T47D (cell line): ENCODE measurements around the gene MARVELD1.

DNA sequence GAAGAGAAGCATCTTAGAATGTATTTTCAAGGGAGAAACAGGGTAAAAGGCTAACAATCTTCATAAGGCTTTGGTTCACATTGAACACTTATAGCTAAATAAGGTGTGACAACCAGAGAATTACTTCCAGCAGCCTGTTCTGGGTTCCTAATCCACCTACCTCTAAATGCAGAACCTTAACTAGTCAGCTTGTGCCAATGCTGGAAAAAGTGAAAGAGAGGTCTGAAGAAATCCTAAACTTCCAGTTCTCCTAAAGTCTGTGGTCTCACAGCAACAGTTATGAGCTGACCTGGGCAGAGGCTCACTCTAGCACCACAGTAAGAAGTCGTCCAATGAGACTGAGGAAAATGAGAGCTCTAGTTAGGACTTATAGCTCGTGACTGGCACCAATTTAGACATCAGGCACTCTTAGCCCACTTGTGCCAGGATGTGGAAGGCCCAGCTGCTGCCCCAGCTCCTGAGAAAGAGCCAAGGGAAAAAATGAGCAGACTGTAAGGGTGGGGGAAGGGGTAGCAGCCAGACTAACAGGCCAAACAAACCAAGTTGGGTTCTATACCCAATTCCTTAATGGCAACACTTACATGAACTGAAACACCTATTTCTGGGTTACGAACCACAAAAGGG lies 7.7 kb downstream of the MMS19 start:
- RRBS: no CpG with 5 or more reads among the region's 3 CpGs

- RRBS: no CpG with 5 or more reads among the region's 13 CpGs
Observed at GRCh38 chr10:97498037-97498260, 273 bp downstream of the MMS19 start.

DNA sequence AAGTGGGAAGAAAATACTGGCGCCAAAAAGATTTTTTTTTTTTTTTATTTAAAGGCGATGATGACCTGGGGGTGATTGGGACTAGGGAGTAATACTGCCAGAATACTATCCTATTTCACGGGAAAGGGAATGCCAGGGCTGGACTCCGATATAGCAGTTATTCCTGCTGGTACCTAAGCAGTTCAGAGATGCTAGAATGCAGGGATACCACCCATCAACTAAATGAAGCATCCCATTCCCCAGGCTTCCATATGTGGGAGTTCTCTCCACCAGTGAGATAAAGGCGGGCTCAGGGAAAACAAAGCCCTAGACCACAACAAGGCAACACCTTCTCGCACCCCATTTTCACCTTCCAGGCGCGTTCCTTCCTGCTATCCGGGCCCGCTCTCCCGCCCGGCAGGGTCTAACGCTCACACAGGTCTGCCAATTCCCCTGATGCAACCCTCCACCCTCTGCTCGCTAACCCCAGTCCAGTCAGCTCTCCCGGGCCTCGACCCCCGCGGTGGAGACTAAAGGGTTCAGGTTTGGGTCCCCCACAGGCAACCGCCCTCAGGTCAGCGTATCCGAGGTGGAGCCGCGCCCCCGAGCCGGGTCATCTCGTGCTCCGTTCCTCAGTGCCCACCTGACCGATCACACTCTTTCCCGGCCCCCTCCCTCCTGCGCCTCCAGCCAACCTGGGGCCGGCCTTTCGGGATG lies 479 bp downstream of the MORN4 start:
- RRBS: 2% methylated on average over 19 of the region's 32 CpGs

DNA sequence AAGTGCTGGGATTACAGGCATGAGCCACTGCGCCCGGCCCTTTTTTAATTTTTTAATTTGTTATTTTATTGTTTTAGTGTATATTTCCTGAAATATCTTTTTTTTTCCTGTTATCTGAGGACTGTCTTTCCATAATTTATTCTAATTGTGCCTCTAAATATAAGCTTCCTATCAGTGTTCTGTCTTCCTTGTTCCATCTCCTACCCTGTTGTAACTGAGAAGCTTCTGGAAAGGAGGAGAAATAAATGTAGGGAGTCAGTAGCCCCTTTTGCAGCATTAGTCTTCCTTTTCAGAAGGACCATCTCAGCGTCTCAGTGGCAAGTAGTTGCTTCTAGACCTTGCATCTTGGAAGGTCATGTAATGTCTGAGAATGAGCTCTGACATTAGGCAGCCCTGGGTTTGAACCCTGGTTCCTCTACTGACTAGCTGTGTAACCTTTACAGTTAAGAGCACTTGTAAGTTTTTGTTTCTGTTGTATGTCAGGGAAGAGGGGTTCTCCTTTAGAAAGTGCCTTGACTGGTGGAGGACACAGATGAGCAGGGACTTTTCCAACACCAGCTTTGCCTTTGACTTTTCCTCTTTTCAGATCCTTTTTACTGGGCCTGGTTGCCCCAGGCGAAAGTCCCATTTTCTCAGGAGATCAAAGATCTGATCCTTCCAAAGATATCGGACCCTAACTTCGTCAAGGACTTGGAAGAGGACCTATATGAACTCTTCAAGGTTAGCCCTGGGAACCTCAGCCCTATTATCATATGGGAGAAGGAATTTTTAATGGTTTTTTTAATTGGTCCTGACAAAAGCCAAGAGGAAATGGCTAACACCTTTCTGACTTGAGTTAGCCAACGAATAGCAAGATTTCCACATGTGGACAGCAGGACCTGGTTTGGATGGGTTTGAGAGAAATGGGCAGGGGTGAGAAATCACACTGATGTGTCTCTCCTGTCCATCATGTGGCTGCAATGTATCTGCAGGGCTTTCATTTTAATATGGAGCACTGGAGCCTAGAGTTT lies 20.9 kb downstream of the AVPI1 start:
- RRBS: no CpG with 5 or more reads among the region's 7 CpGs

DNA sequence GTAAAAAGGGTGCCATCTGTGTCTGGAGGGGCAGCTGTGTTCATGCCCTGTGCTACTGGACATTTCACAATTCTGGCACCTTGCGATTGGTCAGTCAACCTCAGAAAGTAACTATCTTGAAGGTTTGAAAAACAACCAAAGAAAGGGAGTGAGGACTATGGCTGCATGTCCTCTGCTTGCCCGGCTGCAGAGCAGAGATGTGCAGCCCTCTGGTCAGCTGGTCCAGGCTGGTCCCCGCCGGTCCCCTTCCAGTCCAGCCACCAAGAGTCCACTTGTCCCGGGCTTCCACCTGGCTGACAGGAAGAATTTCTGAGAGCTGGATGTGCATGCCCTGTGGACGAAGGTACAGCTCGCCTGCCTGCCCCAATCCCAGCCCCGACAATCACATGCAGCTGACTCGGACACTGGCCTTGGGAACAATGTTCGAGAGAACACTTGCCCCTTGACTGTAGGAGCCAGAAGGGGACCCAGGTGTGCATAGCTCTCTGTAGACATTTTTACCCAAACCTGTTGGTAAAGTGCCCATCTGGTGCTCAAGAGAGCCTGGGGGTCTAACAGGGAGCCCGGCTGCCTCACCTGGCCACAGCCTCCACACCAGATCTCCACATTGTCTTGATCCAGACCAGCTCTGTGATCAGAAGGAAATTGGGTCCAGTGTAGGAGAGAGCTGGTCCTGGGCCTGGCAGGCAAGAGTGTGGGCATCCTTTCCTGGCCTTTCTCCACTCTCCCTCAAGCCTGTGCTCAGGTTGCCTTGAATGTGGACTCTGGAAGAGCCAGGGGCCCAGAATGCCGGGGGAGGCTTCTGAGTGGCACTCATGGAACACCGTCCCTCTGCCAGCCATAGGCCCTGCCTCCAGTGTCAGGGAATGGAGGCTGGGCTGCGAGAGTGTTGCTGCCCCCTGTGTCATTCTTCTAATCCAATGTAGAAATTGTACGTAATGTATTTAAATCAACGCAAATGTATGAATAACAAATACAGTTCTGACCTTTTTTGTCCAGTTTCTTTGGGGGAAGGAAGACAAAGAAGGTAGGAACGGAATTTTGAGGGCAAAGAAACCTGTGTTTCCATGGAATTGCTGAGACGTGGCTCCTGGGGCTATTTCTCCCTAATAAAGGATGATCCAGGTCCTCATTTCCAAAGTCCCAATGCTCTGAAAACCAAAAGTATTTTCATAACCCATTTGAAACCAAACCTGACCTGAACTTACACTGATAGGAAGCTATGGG lies 11.6 kb downstream of the AVPI1 start:
- RRBS: 93% methylated on average over 4 of the region's 18 CpGs

- RRBS: 49% methylated on average over 2 of the region's 4 CpGs
Observed at GRCh38 chr10:97707299-97707597, 6.3 kb upstream of the MARVELD1 start.

- RRBS: no CpG with 5 or more reads among the region's 59 CpGs
Observed at GRCh38 chr10:97713222-97713913, at the start of gene MARVELD1. TSS of gene MARVELD1 (plus strand) at chr10:97713730.

DNA sequence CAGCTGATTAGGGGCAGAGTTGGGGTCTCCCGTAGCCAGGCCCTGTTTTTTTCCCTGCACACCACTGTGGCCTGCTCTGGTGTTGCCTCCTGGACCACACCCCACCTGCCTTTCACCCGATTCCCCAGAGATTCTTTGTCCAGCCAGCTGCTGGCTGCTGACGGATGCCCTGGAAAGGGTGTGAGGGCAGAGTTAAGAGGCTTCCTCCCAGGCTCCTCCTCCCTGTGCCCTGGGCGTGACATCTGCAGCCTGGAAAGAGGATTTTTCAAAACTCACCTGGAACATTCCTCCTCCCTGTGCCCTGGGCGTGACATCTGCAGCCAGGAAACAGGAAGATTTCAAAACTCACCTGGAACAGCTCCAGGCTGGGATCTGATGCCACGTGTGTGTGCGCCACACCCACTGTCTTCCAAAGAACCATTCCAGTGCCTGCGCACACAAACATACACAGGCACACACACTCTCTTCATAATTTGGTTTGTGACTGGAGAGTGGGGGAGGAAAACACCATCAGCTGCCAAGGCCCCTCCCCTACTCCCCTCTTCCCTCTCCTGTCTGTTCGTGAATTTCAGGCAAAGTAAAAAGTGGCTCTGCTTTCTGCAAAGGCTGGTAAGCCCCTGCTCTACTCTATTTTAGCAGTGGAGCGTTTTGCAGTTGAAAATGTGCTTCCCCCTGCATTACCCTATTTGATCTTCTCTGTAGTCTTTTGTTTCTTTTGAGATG lies 5.2 kb downstream of the MARVELD1 start:
- RRBS: no CpG with 5 or more reads among the region's 10 CpGs

DNA sequence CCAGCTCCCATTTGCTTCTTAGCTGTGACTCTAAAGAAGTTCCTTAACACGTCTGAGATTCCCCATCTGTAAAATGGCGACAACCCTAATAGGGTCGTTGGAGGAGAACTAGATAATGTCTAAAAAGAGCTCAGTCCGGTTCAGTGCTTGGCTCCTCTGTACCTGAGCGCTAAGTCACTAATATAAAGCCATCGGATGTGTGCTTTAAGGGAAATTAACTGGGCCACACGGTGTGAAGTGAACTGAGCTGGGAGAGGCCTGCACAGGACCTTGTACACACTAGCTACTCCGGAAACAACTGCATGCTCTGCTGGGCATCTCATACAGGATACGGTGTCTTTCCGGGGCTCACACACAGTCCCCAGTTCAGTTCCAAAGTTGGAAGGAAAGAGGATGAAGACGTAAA lies 456 bp upstream of the ZFYVE27 start:
- RRBS: 0% methylated on average over 1 of the region's 11 CpGs

DNA sequence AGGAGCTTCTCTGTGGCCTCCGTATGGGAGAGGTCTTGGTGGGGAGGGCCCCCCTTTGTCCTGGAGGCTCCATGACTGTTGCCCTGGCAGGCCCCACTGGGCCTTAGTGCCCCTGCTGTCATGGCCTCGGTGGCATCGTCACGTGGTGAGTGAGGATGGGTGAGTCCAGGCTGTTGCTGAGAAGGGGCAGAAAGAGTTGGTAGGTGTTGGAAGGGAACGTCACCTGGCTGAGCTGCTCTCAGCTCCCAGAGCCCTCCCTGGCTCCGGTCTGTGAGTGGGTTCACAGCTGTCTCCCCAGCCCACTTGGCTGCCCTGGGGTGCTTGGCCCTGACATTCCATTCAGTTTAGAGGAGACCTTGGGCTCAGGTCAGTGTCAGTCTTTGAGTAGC lies 16.1 kb downstream of the SFRP5 start:
- RRBS: no CpG with 5 or more reads among the region's 6 CpGs

- RRBS: no CpG with 5 or more reads among the region's 7 CpGs
Observed at GRCh38 chr10:97761448-97761927, 10.3 kb downstream of the SFRP5 start.

- RRBS: 80% methylated on average over 2 of the region's 9 CpGs
Observed at GRCh38 chr10:97829716-97830435, 19.8 kb upstream of the GOLGA7B start.

DNA sequence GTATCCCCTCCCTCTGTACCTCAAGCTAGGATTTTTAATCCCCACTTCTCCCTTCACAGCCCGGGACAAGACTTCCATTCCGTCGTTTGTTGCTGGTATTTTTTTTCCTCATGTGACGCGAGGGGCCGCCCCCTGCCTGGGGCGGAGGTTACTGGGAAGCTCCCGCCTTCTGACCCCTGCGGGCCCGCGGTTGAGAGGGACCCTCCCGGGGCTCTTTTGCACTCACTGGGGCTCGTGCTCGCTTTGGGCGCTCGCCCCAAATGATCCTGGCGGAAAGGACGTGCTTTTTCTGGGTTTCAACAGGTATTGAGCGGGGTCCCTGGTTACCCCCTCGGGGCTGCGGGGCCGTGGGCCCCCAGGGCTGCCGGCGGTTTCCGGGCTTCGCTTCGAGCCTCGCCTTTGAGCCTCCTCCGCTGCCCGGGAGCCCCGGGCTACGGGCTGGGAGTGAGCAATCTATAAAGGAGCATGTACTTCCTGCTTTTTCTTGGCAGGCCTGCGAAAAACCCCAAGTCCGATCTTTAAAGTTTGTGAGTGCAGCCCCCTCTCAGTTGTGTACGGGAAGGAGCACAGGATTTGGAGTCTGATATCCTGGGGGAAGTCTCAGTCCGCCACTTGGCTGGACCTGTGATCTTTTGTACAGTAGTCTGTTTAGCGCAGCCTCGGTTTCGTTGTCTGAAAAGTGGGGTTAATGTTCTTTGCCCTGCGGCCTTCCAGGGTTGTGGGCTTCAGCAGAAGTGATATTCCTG lies 438 bp downstream of the R3HCC1L start:
- RRBS: 3% methylated on average over 7 of the region's 40 CpGs

- RRBS: no CpG with 5 or more reads among the region's 18 CpGs
Observed at GRCh38 chr10:98152933-98153445, 18.5 kb downstream of the R3HCC1L start.

GRCh38 chr10:98467498-98467888 lies 20.8 kb upstream of the HPS1 start:
- RRBS: under 1% methylated on average over 8 of the region's 16 CpGs

GRCh38 chr10:99233386-99233934 lies 2.2 kb downstream of the HPSE2 start:
- RRBS: 80% methylated on average over 8 of the region's 22 CpGs

DNA sequence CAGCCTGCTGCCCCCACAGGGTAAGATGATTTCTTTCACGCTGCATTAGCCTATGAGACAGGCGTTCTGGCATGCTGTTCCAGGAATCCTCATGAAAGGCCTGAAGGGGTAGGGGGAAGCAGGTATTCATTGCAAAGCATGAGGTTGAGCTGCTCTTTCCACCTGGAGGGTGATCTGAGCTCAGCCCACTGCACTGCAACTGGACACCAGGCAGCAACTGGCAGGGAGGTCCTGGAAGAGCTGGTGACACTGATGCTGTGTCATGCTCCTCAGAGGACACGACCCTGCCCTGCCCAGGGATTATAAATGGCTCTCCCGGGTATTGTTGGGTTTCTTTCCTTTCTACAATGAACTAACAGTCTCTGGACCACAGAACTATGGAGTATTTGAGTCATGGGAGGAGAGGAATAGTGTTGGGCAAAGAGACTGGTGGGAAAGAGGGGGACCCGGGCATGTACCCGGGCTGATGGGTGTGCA lies 24.4 kb downstream of the SLC25A28 start:
- RRBS: no CpG with 5 or more reads among the region's 6 CpGs

DNA sequence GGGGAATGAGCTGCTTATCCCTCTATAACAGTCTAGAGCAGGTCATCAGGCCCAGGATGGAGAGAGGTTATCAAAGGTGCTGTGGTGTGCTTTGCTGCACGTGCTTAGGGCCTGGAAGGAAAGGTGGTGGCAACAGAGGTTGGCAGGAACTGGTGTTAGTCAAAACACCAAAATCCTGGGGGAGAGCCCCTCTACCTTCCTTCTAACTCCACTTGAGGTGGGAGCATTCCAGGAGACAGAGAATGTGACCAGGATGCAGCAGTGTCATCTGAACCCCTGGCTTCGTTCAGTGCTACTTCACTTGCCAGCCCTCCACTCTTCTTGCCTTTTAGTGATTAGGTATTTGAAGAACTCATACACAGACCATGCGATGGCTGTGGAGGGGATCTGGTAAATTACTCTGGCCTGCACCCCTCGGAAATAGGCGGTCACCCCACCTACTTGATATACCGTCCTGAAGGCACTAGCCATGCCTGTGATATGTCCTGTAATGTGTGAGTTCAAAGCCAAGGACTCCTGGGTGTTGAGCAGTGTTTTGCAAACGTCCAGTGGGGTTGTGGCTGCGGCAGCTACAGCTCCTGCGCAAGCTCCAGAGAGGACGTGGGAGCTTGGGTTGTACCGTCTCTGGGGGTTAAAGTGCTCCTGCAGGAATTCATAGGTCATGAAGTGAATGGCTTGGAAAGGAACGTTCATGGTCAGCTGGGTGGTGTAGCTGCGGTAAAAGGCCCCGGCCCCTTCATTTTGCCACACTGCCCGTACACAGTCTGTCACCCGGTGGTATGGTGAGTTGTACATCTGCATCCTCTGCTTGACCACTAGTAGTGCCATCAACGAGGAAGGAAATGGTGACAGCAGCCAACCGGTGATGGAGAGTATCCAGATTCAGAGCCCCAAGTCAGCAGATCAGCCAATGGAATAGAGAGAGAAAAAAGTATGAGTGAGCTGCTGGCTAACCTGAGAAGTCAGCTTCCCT lies 9.4 kb downstream of the SLC25A28 start:
- RRBS: 90% methylated on average over 3 of the region's 18 CpGs

GRCh38 chr10:99788408-99789247 lies 6.2 kb downstream of the ABCC2 start:
- RRBS: no CpG with 5 or more reads among the region's 9 CpGs